Airway epithelial cell (primary cell): ENCODE measurements around the gene ZDHHC13.

- RAMPAGE, long total RNA: no peak
Measured at GRCh38 chr11:16917935-16919052, 95.9 kb downstream of the PLEKHA7 start.

DNA sequence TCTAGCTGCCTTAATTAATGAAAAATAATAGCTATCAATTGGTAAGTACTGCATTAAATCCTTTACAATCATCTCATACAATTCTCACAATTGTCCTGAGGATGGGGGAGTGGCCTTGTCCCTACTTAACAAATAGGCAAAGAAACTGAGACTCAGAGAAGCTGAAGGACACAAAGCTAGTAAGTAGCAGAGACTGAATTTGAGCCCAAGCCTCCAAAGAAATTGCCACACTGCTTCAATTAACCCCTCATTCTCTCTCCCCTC is 92.0 kb downstream of the PLEKHA7 start:
- RAMPAGE, long total RNA: no peak

DNA sequence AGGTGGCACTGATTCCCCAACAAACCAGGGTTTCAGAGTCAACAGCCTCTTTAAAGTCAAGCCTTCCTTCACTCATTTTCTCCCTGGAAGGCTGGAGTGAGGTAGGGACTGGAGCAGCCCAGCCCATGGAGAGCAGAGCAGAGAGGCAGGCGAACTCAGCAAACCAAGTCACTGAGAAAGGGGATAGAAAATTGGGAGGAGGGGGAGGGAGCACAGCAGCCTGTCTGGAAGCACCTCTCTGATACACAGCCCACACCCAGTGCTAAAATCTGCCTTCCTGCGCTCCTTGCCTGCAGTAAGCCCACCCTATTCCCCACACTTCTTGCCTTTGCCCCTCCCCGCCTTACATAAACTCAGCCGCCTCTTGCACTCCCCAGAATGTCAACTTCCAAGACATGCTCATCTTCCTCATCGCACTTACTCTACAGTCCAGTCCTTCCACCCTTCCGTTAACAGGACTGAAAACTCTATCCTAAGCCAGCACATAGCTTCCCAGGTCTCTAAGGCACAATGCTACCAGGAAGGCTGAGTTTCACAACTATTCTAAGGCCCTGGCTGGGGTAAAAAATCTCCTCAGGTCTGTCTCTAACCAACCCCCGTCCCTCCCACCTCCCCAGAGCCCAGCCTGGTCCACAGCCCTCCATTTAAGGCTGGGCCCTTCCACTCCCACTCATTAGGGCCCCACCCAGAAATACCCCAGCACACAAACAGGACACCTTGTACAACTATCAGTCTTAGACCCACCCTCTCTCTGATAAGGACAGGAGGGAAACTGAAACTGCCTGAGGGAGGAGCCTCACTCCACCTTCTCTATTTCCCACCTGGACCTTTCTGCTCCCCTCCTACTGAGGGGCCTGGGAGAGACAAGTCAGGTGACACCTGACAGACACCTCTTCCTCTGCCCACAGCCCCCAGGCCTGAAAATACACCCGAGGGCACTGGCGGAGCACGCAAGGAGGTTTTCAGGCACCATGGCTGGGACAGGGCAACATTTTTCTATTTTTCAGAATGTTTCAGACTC is 90.5 kb downstream of the PLEKHA7 start:
- RAMPAGE, long total RNA: no peak

DNA sequence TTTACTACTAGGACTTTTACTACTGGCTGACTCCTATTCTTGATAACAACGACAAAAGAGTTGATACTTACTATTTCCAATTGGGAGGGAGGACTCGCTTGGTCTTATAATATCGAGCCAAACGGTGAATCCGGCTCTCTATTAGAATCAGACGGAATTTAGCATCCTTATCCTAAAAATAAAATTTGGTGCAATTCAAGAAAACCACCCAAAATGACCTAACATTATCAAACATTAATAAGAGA is 2.5 kb downstream of the RPS13 start:
- RAMPAGE, long total RNA: no peak

- RAMPAGE, long total RNA: no peak
Measured at GRCh38 chr11:17543473-17544045, 657 bp downstream of the USH1C start.

DNA sequence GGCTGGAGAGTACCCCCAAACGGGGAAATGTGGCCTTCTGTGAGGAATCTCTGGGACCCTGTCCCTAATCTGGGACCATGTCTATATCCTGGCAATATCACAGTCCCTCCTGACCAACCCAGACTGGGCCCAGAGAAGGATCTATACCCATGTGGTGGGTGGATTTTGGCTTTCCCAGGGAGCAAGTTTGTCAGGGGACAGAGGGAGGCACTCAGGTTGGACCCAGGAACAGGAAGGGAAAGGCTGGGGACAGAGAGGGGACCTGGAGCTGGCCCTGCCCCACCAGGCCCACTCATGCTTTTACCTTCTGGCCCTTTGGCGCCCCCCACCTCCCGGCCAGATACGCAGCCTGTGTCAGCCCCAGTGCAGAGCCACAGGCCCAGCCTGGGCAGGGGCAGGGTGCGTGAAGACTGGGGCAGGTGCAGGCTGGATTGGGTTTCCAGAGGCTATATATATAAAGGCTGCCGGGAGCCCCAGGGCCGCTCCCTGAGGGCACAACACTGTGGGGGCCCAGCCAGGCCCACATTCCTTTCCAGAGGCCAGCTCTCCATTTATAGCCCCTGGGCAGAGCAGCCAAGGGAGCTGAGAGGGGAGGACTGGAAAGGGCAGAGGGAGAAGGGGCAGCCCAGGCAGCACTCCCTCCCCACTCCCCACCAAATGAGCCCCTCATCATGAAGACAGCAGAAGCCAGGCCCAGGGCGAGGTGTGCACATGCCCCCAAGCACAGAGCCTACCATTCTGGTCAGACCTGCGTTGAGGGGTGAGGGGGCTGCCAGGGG is 5.1 kb upstream of the MYOD1 start:
- RAMPAGE, long total RNA: no peak

DNA sequence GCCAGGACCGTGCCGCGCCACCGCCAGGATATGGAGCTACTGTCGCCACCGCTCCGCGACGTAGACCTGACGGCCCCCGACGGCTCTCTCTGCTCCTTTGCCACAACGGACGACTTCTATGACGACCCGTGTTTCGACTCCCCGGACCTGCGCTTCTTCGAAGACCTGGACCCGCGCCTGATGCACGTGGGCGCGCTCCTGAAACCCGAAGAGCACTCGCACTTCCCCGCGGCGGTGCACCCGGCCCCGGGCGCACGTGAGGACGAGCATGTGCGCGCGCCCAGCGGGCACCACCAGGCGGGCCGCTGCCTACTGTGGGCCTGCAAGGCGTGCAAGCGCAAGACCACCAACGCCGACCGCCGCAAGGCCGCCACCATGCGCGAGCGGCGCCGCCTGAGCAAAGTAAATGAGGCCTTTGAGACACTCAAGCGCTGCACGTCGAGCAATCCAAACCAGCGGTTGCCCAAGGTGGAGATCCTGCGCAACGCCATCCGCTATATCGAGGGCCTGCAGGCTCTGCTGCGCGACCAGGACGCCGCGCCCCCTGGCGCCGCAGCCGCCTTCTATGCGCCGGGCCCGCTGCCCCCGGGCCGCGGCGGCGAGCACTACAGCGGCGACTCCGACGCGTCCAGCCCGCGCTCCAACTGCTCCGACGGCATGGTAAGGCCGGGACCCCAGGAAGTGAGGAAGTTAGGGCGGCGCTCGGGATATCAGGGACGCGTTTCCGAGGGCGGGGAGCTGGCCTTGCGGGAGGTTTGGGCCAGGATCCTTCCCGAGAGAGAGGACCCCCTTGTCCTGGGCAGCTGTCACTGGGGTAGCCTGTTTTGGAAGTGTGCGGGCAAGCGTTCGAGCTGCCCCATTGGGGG is 615 bp downstream of the MYOD1 start:
- RAMPAGE, long total RNA: no peak

GRCh38 chr11:18320097-18320491 is 1.8 kb downstream of the HPS5 start:
- RAMPAGE, long total RNA: no peak

GRCh38 chr11:18321341-18321625 is 657 bp downstream of the HPS5 start:
- RAMPAGE, long total RNA: no peak

DNA sequence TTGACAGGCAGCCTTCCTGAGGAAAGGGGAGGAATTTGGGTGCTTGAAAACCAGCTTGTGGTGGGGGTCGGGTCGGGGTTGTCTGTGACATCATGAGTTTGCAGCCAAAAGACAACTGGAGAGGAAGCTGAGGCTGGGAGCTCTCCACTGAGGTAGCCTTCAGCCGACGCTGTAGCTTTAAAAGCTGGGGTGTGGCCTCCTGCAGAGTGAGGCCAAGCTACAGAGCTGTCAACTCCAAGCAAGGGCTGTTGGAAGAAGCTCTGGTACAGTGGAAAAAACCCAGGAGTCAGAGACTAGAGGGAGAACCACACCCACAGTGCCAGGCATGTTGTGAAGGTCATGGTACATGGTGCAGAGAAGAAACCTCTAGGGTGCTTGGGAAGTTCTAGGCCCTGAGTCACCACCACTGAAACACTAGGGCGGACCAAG is 10.8 kb upstream of the LDHA start:
- RAMPAGE, long total RNA: no peak

DNA sequence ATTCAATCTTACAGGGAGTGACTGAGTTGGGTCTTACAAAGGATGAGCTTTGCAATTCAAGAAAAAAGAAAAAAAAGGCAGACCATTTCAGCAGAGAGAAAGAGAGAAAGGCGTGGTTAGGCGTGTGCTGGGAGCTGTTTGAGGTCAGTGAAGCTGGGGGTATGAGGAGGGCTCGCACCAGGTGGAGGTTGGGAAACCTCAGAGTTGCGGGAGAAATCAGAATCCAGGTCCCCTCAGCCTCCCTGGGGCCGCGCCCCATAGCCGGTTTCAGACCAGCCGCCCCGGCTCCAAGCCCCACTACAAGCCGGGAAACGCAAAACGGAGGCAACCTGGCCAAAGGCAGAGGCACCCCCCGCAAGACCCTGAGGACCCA is 333 bp downstream of the UEVLD start:
- RAMPAGE, long total RNA: no peak

GRCh38 chr11:18775921-18776292 is 15.7 kb downstream of the PTPN5 start:
- RAMPAGE, long total RNA: no peak

DNA sequence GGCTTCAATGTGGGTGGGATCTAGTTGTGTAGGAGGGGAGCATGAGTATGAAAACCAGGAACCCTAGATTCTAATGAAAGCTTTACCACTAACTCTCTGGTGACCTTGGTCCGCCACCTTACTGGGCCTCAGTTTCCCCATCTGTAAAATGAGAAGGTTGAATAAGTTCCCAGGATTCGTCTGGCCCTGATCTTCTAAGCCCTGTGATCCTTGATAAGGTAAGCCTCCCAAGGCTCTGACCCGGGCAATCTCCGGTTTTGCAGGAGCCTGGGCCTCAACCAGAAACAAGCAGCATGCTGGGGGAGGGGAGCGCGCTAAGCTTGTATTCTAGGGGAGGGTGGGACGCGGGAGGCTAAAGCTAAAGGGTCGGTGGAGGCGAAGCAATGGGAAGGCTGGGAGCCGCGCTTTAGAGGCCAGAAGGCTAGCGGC is 868 bp downstream of the PTPN5 start:
- RAMPAGE, long total RNA: no peak

DNA sequence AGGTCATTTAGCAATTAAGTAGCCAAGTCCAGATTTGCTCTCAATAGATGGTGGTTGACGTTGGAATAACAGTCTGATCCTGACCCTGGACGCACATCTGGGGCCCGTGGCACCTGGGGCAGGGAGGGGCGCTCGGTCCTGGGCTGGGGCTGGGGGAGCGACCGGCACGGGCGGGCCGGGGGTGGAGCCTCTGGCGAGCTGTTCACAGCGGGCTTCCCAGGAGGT is 234 bp upstream of the ZDHHC13 start:
- RAMPAGE, long total RNA: no peak

GRCh38 chr11:19117047-19118157 is at the start of gene ZDHHC13:
Gene ZDHHC13, plus strand, starts transcription at chr11:19117168.
- RAMPAGE, long total RNA: start-site peak on the plus strand at chr11:19117129-19117192, 353 and 102 reads in 2 replicates

GRCh38 chr11:19181334-19181709 is 20.5 kb downstream of the CSRP3 start:
- RAMPAGE, long total RNA: no peak

GRCh38 chr11:19200269-19200888 is 1.4 kb downstream of the CSRP3 start:
- RAMPAGE, long total RNA: no peak

DNA sequence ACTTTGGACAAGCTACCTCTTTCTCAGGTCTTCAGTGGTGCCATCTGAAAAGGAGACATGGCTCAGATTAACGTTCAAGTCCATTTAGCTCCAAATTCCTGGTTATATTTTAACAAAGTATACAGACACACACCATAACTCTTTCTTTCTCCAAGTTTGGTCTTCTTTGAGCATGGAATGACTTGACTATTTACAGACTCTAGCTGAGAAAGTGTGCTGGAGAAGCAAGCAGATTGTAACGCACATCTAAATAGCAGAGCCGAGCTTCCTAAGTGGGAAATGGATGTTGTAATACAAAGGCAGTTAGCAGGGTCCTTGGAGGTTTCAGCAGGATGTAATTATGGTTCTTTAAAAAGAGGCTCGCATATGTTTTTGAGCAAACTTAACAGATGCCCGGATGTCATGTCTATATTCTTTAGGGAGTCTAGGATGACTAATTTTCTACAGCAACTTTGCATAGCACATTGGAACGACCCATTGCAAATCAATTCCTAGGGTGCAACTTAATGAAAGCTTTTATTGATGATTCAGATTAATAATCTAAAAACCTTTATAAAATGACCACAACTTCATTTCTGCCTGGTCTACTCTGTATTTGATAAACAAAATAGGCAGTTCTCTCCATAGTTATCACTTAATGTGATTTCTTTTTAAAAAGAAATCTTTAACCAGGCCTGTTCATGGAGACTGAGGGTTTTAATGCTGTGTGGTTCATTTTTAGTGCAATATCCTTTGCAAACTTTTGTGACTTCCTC is 128.3 kb upstream of the E2F8 start:
- RAMPAGE, long total RNA: no peak

DNA sequence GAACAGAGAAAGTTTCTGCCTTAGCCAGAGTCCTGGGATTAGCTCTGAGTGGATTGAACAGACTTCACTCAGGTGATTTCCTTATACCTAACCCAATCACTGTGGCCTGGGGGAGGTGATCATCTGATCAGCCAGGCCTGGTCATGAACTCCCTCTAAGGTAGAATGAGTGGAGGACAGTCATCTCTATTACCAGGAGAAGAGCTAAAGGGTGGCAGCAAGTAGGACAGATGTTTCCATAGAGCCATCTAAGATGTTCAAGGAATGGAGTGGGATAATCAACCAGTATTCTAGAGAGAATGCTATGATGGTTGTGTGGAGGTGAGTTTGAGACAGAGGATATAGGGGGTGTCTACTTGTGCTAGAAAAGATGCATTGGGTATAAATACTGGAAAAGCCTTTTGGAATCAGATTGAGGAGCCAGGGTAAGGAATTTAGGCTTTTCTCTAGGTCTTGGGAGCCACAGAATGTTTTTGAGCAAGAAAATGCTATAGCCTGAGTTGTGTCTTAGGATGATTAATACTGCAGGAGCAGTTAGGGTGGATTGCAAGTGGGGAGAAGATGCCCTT is 218.7 kb upstream of the E2F8 start:
- RAMPAGE, long total RNA: no peak

GRCh38 chr11:19659987-19660634 is 52.5 kb upstream of the NAV2 start:
- RAMPAGE, long total RNA: no peak